ENCODE data around the genes SLTM and LDHAL6B.

- RRBS, result 3% methylated on average over 7 of the region's 54 CpGs
Measured at GRCh38 chr15:57376618-57377510, 559 bp downstream of the CGNL1 start.

DNA sequence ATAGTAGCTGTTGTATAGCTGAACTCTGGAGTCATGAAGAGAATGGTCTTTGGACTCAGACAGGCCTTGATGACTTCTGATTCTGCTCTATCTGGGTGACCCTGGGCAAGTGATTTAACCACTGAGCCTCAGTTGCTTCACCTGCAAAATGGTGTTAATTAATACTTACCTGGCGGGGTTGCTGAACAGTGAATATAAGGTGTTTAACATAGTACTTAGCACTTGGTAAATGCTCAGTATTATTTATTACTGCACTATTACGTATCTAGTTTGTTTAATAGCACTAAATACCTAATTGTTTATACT, 40.6 kb downstream of the CGNL1 start:
- RRBS, result no CpG with 5 or more reads among the region's 2 CpGs

- RRBS, result no CpG with 5 or more reads among the region's 5 CpGs
Measured at GRCh38 chr15:57461628-57462133, 85.4 kb downstream of the CGNL1 start.

DNA sequence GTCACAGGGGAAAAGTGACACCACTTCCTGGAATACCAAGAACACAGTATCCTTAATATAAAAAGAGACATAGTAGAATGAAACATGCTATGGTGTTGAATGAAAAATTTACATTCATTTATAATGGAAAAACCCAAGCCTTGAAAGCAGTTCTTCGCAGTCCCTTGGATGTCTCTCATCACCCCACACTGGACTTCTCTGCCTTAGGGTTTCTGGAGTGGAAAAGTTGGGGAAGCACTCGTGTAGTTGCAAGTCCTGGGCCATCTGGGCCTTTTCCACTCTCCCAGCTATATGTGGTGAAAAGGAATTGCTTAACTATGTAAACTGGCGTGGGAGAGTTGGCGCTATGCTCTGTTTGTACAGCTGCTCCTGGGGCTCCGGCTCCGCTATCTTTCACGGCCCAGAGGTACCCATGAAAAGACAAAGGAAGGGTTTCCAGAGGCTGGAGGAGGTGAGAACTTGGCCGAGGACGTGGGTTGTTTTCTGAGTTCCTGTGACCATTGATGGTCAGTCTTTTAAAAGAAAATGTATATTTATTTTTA, 81.1 kb upstream of the MYZAP start:
- RRBS, result no CpG with 5 or more reads among the region's 9 CpGs

- RRBS, result 46% methylated on average over 2 of the region's 16 CpGs
Measured at GRCh38 chr15:57610030-57611130, 18.7 kb downstream of the MYZAP start.

DNA sequence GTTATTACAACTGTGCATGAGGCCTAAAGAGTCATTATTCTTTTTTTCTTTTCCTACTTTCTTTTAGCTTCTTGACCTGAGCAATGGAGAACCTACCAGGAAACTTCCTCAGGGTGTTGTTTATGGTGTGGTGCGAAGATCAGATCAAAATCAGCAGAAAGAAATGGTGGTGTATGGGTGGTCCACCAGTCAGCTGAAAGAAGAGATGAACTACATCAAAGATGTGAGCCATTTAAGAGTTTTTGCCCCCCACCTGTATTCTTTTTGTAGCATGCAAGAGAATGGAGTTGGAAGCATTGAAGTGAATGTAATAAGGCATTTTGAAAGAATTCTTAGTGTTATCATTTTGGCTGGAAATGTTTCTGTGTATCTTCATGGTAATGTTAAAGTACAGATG, 26.3 kb downstream of the MYZAP start:
- RRBS, result no CpG with 5 or more reads among the region's 1 CpG

- RRBS, result no CpG with 5 or more reads among the region's 5 CpGs
Measured at GRCh38 chr15:57717838-57718051, 11.2 kb downstream of the POLR2M start.

DNA sequence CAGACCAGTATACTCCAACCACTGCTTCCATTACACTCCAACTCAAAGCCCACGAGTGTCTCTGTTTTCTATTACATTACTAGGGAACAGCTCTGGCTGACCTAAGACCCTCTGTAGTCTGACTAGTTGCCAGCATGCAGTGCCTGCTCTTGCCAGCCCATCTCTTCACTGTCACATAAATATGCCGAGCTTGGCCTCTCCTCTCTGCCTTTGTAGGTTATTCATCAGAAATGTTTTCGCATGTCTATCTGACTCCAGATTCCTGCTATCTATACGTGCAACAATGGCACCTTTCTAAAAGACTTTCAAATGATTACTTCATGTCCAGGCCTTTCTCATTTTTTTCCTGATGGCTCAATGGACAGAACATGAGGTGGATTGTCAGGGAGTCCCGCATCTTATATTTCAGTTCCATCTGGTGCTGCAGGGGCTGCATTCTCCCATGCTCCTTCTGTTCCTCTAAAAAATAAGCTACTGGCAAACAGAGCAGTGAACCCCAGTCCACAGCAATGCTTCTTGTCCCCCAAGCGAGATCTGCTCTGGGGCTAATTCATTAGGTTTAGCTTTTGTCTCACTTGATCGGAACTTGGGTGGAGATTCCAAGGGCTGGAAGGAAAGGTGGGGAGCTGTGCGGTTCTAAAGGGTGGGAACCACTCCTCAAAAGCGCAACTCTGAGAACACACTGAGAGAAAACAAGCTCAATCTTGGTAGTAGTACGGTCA, 113.1 kb downstream of the ALDH1A2 start:
- RRBS, result no CpG with 5 or more reads among the region's 10 CpGs

GRCh38 chr15:58250000-58250343, 111.8 kb downstream of the AQP9 start:
- RRBS, result no CpG with 5 or more reads among the region's 4 CpGs

- RRBS, result no CpG with 5 or more reads among the region's 7 CpGs
Measured at GRCh38 chr15:58260164-58260997, 122.2 kb downstream of the AQP9 start.

DNA sequence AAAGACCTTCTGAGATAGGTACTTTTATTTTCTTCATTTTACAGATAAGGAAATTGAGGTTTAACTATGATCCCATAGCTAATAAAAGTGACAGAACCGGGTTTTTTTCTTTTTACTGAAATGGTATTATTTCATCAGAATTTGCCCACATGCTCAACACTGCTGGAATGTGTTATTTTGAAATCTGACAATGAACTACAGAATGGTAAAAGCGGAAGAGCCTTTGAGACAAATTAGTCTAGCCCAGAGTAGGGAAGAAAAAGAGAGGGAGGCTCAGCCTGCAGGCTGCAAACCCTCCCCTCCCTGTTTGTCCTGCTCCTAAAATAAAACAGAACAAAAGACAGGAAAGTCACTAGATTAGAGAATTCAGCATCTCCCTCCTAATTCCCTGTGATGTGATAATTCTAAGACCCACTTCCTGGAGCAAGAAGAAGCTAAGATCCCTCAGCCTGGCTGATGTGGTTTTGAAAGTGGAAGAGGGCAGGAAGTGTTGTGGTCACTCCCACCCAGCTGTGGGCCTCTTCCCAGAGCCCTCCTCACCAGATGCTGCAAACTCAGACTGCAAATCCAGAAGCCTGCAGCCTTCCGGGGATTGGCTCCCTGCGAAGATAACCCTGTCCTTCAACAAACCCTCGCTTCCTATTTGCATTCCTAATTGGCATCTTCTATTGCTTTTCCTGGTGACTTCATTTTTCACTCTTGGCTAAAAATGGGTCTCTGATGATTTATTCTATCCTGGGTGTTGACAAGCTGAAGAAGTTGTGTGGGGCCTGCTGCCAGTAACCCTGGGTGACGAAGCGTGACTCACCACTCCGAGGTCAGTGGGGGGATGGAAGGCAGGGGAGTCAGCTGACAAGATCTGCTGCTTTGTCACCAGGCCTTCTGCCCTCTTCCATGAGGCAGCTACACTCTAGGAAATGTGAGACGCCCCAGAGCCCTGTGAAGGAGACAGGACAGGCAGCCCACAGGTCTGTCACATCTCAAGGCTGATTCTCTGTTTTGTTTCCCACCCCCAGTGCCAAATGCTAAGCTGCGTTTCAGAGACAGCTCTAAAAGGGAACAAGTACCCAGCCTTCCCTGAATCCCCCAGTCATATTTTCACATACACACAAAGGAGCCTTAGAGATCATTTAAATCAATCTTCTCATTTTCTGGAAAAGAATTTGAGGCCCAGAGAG, 99.9 kb upstream of the LIPC start:
- RRBS, result no CpG with 5 or more reads among the region's 10 CpGs

DNA sequence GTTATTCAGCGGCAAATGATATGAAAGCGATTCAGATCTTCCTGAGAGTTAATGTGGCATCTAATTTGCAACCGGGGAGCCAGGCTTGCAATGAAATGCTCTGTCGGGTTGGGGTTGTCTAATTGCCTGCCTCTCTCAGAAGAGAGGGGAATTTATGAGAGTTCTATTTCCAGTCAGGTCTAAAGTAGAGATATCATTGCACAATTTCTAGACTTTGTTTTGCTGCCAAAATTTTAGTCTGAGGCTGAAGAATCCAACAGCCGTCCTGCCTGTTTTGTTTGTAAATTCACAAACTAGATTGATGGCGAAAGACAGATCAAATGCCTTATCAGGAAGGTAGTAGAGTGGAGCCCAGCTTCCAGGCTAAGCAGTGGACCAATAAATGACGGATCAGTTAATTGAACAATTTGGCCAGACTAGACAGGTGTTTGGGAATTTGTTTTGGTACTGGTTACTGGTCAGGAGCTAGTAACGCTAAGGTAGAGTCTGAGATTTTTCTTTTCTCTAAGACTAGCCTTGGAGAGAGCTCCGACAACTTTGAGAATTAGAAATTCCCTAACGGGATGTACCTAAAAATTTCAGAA, 701 bp downstream of the LIPC start:
- RRBS, result no CpG with 5 or more reads among the region's 10 CpGs

GRCh38 chr15:58476072-58476771, 44.4 kb downstream of the LIPC start:
- RRBS, result no CpG with 5 or more reads among the region's 6 CpGs

GRCh38 chr15:58771930-58772216, 771 bp downstream of the MINDY2 start:
- RRBS, result 2% methylated on average over 4 of the region's 11 CpGs

GRCh38 chr15:58932098-58932626, 1.3 kb downstream of the SLTM start:
- RRBS, result no CpG with 5 or more reads among the region's 7 CpGs

GRCh38 chr15:58933261-58934480, at the start of gene SLTM:
Gene SLTM (minus strand): TSS chr15:58933679.
- RRBS, result 1% methylated on average over 47 of the region's 108 CpGs

- RRBS, result no CpG with 5 or more reads among the region's 8 CpGs
Measured at GRCh38 chr15:59191733-59192239, 14.9 kb upstream of the LDHAL6B start.

DNA sequence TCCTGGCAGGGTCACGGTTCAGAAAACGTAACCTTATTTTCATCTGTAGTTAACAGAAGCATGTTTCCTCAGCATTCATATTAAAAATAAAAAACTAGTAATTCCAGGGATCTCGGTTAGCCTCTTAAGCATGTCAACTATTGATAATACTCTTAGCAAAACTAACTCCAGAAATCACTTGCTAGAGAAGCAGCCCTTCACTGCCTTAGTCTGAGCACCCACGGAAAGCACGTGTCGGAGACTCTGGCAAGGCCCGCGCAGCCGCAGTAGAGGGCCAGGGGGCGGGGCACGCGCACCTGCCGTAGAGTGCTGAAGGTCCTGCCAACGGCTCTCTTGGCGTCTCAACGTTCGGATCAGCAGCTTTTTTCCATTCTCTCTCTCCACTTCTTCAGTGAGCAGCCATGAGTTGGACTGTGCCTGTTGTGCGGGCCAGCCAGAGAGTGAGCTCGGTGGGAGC, at the start of gene LDHAL6B:
Gene LDHAL6B, plus strand, starts transcription at position 304 of the 457 bp plus-strand sequence.
- RRBS, result no CpG with 5 or more reads among the region's 19 CpGs

GRCh38 chr15:59236542-59236822, 29.8 kb downstream of the LDHAL6B start:
- RRBS, result no CpG with 5 or more reads among the region's 1 CpG

GRCh38 chr15:59237007-59237691, 30.5 kb downstream of the LDHAL6B start:
- RRBS, result no CpG with 5 or more reads among the region's 7 CpGs